Placental pericyte (primary cell): Measurements from ENCODE around the genes PHYKPL, CBY3 and MGAT4B.

- CAGE, long polyA plus RNA: no peak
Measured at GRCh38 chr5:178223178-178223677, 9.4 kb downstream of the PHYKPL start.

- CAGE, long polyA plus RNA: no peak
Measured at GRCh38 chr5:178226452-178227104, 6.0 kb downstream of the PHYKPL start.

- CAGE, long polyA plus RNA: no peak
Measured at GRCh38 chr5:178231821-178232087, 848 bp downstream of the PHYKPL start.

DNA sequence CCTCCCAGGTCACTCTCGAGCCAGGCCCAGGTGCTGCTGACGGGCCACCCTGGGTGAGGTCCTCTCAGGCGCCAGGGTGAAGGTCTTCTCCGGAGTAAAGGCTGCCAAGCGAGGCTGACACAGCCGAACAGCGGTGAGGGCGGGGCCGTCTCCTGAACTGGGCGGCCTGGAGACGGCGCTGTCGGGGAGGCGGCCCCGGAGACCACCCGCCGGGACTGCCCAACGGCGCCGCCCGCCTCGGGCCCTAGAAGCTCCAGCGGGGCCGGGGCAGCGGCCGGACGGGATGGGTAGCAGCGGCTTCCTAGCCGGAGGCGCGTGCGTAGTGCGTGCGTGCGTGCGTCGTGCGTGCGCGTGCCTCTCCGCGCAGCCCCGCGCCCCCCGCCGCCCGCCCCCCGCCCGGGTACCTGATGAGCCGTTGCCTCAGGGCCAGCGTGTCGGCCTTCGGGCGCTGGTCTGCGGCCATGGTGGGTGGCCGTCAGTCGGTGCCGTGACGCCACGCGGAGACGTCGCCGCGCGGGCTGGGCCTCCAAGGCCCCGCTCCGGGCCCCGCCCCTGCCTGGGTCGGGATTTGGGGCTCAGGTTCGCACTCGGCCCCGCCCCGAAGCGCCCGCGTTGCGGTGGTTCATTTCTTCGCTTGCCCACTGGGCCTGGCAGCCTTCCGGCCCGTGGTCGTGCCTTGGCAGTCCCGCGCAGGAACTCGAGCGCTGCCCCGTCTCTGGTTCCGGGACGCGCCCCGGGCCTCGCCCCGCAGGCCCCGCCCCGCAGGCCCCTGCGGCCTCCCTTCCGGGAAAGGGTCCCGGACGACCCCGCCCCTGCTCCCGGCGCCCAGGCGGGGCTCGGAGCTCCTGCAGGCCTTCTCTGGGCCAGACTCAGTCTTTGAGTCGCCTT, at the start of gene PHYKPL:
Gene PHYKPL, minus strand, starts transcription at position 715 of the 888 bp plus-strand sequence.
- CAGE, long polyA plus RNA: no peak

- CAGE, long polyA plus RNA: no peak
Measured at GRCh38 chr5:178296495-178296694, 63.8 kb upstream of the PHYKPL start.

DNA sequence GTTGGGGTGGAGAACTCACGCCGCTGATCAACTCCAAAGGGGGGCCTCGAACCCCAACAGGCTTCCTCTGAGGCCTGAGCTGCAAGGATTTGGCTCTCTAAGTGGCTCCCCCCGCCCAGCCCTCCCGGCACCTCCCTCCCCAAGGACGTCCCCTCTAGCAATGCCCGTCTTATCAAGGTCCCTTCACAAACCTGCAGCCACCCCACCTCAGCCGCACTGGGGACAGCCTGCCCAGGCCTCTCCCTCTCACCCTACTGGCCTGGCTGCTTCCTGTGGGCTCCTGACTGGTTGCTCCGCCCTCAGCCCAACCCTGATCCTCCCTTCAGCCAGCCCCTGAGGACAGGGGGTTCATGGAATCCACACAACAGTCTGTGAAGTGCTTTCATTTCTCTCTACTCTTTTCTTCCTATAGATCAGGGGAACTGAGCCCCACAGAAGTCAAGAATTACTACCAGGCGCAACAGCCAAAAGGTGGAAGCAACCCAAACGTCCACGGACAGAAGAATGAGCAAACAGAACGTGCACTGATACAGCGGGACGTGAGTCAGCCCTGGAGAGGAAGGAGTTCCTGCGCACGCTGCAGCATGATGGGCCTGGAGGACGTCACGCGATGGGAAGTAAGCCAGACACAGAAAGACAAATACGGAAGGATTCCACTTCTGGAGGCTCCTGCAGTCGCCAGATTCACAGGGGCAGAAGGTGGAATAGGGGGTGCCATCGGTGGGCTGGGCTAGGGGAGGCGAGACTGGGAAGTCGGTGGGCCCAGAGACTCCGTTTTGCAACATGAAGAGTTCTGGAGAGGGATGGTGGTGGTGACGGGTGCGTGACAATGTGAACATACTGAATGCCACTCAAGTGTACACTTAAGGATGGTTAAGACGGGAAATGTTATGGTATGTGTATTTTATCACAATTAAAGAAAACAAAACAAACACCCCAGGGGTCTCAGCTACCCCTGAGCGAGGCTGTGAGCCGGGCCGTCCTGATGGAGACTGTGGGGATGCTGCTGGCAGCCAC, 80.2 kb upstream of the PHYKPL start:
- CAGE, long polyA plus RNA: no peak

DNA sequence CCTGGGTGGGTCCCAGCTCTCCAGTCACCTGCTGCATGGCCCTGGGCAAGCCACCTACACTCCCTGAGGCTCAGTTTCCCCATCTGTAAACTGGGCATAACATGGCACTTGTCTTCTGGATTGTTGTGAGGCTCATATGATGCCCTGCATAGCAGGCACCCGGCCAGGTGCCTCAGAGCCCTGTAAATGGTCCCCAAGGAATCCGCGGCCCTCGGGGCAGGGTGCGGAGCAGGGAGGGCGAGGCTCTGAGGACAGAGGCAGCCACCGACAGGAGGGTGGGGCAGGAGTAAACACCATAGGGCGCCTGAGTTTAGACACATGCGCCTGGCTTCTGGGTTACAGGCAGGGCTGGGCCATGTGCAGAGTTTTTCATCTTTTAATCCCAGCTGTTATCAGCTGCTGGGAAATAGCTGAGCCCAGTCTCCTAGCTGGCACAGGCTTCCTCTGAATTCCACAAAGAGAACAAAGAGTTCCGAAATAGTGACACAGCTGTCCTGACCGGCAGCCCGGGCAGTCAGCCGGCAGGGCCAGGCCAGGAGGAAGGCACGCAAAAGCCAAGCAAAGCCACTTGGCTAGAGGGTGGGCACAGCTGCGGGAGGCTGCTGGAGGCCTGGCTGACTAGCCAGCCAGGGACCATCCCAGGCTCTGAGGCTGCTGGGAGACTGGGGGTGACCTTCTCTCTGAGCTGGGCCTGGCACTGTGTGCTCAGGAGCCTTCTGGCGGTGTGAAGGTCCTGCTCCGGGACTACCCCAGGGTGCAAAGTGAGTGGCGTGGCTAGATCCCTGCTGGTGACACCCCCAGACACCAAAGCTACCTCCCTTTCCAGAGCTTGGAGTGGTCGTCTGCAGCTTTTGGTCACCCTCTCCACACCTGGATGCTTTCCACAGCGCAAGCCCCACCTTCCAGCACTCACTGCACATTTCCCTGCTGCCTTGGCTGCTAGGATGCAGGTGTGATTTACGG, 99.0 kb upstream of the PHYKPL start:
- CAGE, long polyA plus RNA: no peak

GRCh38 chr5:178667805-178668146, 40.9 kb upstream of the CLK4 start:
- CAGE, long polyA plus RNA: no peak

- CAGE, long polyA plus RNA: no peak
Measured at GRCh38 chr5:179558792-179559288, 8.5 kb downstream of the RUFY1 start.

GRCh38 chr5:179618969-179619834, 4.3 kb downstream of the HNRNPH1 start:
- CAGE, long polyA plus RNA: no peak

DNA sequence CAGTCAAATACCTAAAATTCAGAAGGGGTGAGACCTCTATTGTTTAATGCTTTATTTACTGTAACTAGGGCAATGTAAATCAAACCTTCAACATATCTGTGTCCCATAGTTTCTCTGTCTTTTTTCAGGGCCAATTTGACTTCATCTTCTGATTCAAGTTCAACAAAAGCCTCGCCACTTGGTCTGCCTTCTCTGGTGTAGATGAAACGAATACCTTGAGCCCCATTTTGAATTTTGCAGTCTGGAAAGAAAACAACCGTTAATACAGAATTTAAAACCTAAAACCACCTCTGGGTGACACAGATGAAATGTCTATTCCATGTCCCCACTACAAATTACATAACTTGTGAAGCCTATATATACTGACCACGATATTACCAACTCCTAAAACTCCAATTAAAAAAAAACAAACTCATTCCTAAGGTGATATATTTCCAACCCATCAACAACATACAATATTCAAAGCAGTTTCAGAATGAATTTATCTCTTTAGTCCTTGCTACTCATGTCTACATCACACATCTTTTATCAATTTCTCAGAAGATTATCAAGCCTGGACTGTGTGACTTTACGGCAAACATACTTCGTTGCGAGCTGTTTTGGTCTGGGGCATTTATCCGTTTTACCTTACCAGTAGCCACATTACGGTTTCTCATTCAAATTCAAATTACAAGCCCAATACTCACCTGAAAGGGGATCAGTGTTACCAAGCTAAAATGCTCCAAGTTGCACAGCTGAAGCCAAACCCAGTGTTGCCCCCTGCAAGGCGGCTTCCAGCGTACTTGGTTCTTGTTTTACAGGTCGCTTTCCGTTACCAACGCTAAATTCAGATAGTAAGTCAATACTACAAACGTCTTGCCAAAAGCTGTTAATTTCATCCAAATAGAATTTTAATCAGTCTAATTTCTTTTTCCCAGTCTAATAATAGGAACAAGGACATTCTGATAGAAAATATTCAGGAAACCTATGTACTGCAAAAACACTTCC, 2.0 kb downstream of the HNRNPH1 start:
- CAGE, long polyA plus RNA: no peak

- CAGE, long polyA plus RNA: no peak
Measured at GRCh38 chr5:179680929-179681203, at the start of gene CBY3. TSS of gene CBY3 (minus strand) at chr5:179681034.

- CAGE, long polyA plus RNA: no peak
Measured at GRCh38 chr5:179765150-179765991, 28.4 kb upstream of the LTC4S start.

DNA sequence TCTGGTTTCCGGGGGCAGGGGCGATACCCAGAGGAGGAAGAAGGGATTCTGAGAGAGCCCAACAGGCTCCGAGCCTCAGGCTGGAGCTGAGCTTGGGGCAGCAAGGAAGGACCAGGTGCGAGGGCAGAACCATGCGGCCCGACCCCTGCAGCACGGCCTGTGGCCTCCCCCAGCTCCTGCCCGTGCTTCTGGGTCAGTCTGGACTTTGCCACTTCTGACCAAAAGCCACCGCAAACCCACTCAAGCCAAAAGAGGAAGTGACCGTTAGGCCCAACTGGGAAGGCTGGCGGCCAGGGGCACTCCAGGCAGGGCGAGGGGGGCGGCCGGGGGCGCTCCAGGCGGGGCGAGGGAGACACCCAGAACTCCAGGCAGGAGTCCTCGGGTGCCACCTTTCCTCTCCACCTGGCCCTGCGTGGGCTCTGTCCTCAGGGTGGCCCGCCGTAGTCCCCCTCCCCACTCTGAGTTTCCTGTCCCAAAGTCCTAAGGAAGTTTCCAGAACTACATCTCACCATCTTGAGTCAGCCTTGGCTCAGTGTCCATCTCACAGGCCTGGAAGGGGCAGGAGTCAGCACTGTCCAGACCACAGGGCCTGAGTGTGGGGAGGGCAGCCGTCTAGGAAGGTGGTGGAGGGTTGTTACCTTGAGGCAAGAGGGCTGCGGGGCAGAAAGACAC, 986 bp upstream of the LTC4S start:
- CAGE, long polyA plus RNA: no peak

DNA sequence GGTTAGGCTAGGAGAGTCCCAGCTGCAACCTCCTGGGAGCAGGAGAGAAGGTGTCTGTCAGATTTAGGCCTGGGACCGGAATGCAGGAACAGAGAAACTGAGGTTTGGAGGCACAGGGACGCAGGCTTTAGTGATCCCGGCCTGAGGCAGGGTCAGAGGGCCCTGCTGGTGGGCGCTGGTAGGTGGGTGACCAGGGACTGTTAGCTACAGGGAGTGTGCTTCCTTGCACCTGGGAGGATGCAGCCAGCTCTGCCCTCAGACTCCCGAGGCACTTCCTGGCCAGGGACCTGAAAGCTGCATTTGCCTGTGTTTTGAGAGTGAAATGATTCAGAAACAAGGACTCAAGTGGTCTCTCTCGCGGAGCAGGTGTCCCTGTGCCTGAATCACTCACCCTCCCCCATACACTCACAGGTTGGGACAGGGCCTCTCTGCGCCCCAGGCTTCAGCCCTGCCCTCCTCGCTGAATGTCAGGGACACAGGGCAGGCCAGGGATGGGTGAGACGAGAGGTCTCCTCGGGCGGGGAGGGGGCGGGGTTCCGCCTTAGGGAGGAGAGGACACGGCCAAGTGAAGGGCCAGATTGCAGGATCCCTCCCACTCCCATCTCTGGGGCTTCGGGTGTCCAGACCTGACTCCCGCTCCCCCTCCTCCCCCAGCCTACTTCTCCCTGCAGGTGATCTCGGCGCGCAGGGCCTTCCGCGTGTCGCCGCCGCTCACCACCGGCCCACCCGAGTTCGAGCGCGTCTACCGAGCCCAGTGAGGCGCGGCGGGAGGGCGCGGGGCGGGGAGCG, 1.3 kb downstream of the LTC4S start:
- CAGE, long polyA plus RNA: no peak

GRCh38 chr5:179806149-179807246, at the start of gene MGAT4B:
TSS of gene MGAT4B (minus strand) at chr5:179806866.
- CAGE, long polyA plus RNA: no peak

GRCh38 chr5:179821429-179822636, 1.1 kb downstream of the SQSTM1 start:
- CAGE, long polyA plus RNA: no peak

DNA sequence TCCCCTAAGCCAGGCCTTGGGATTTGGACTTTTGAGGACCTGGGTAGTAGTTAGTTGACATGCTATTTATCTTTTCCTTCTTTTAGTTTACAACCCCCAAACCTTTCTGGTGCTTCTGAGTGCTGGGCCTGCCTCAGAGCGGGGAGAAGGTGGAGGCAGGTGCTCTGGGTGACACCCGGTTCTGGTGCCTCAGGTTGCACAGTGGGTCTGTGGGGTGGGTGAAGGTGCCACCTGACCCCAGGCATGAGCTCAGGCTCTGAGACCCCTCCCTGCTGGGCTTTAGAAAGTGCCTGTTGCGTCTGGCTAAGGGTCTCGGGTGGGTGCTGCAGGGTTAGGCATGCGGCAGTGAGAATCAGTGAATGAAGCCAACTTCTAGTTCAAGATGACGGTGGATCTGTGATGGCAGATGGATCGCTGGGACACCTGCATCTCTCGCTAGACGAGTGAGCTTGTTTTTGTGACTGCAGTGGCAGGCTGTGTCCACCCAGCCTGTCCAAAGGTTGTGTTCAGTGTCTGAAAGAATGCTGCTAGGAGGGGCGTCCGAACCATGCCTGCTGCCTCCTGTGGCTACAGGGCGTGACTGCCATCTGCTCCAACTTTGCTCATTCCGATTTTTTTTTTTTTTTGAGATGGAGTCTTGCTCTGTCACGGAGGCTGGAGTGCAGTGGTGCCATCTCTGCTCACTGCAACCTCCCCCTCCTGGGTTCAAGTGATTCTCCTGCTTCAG, 5.0 kb downstream of the SQSTM1 start:
- CAGE, long polyA plus RNA: no peak

- CAGE, long polyA plus RNA: no peak
Measured at GRCh38 chr5:179868797-179870011, 10.6 kb upstream of the MRNIP start.

DNA sequence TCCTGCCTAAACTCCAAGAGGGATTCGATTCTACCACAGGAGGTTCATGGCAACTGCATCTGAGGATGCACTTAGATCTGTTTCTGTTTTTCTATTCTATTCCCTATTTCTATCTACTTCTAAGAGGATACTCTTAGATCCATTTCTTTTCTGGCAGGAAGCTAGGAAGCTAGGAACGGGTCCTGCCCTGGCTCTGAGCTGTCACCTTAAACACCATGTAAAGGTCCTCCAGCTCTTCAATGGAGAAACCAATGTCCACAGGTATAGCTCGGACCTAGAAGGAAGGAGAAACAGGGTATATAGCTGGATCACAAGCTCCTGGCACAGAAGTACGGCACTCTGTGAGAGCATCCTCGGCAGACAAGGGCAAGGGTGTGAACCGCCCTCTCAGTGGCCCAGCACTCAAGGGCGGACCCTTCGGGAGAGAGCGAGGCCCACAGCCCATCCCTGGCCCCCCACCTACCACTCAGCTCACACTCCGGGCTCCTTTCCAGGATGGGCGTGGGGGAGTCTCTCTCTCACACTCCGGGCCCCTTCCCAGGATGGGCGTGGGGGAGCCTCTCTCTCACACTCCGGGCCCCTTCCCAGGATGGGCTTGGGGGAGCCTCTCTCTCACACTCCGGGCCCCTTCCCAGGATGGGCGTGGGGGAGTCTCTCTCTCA, 12.8 kb upstream of the MRNIP start:
- CAGE, long polyA plus RNA: no peak